NALM6 (cell line): Measurements from ENCODE around the gene GLE1.

DNA sequence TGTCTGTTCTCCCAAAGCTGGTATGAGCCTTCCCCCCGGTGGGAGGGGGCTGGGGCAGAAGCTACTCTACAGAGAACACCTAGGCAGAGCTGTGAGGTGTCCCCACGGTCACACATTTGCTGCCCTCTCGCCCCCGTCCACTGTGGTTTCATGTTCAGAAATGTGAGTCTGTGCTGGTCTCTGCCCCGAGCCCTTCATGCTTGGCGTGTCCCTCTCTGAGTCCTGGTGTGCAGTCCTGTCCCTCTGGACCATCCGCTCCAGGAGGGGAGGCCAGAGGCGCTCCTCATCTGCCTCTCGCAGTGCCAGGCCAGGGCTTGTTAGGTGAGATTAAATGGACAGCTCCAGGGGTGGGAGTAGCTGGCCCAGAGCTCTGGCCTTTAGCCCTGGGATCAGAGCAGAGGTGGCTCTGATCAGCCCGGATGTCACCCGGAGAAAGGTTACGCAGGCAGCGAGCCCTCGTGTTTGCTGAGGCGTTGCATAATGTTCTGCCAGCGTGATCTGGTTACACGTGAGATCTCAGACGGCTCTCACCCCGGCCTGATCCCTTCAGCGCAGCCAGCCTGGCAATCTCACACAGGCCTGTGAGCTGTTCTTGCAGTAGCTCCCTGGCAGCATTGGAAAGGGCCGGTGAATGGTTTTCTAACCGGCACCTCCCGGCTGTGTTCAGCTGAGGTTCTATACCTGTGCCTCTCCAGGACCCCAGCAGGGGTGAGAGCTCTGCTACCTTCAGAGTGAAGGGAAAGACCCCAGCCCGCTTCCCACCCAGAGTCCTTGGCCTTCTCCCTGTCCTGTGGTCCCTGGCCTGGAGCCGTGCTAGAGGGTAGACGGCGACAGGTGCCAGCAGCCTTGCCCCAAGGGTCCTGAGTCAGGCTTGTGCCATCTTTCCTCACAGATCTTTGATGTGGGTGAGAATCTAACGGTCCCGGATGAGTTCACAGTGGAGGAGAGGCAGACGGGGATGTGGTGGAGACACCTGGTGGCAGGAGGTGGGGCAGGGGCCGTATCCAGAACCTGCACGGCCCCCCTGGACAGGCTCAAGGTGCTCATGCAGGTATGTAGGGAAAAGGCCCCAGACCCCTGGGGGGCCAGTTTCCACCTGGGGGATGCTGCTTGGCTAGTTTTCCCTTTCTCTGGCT, 24.4 kb downstream of the PTGES2 start:
- PRO-cap = bidirectional peak, plus-strand start at position 505 of the sequence, minus-strand start at position 435 of the sequence

- PRO-cap = no peak
Observed at GRCh38 chr9:128120184-128121259, 7.0 kb downstream of the PTGES2 start.

- PRO-cap = no peak
Observed at GRCh38 chr9:128141876-128142624, 7.2 kb upstream of the LCN2 start.

DNA sequence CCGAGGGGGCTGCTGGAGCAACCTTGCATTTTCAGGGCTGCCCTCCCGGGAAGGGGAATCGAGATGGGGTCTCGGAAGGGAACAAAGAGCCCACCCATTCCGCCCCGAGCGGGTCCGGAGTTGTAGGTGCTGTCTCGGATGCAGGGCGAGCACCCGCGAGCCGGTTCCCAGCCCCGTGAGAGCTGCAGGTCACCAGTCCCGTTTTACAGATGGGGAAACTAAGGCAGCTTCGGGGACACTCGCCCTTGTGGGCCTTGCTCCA, 358 bp downstream of the BBLN start:
- PRO-cap = no peak

GRCh38 chr9:128160754-128161787, 1.0 kb downstream of the BBLN start:
- PRO-cap = no peak

DNA sequence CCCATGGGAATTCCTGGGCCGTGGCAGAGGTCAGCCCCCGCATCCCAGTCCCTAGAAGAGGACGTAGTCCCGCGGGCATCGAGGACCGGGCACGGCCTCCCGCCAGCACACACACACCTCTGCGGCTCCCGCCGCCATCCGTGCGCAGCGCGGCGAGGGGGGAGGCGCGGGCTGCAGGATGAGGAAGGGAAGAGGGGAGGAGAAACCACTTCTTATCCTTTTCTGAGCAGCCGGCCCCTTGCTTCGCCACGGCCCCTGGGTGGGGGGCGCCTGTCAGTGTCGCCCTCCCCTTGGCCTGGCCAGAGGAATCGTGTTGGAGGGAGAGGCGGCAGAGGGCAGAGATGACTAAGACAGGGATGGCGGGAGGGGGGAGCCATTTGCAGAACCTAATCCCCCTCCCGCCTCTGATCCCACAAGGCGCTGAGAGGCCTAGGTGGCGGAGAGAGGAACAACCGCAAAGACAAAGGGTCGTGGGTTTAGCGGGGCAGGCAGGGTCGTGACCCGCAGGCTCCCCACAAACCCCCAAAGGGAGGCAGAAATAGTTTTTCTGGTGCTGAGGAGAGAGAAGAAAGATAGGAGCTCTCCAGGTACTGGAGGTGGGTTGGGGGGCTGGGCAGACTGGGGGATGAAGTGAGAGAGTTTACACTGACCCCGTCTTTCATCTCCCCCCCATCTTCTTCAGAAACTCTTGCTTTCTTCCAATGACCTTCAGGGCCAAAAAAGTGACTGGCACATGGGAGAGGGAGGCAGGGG, 1.1 kb downstream of the DNM1 start:
- PRO-cap = bidirectional peak, plus-strand start at position 472 of the sequence, minus-strand start at position 87 of the sequence

GRCh38 chr9:128215668-128216482, 12.7 kb downstream of the DNM1 start:
- PRO-cap = no peak

- PRO-cap = no peak
Observed at GRCh38 chr9:128257428-128258469, 18.1 kb downstream of the GOLGA2 start.

GRCh38 chr9:128352464-128352854, 12.1 kb downstream of the SLC27A4 start:
- PRO-cap = no peak

- PRO-cap = no peak
Observed at GRCh38 chr9:128393008-128394148, 22.2 kb downstream of the URM1 start.

DNA sequence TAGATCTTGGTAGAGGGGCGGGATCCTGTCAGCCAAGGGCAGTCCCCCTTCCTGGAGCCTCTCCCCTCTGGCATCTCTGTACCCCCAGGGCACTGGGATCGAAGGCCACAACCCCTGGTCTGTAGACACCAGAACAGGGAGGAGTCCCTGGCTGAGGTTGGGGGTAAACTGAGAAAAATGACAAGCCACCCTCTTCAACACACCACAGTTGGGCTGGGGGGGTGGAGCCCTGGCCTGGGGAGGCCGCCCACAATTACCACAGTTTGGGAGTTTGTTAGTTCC, 887 bp downstream of the CERCAM start:
- PRO-cap = no peak

DNA sequence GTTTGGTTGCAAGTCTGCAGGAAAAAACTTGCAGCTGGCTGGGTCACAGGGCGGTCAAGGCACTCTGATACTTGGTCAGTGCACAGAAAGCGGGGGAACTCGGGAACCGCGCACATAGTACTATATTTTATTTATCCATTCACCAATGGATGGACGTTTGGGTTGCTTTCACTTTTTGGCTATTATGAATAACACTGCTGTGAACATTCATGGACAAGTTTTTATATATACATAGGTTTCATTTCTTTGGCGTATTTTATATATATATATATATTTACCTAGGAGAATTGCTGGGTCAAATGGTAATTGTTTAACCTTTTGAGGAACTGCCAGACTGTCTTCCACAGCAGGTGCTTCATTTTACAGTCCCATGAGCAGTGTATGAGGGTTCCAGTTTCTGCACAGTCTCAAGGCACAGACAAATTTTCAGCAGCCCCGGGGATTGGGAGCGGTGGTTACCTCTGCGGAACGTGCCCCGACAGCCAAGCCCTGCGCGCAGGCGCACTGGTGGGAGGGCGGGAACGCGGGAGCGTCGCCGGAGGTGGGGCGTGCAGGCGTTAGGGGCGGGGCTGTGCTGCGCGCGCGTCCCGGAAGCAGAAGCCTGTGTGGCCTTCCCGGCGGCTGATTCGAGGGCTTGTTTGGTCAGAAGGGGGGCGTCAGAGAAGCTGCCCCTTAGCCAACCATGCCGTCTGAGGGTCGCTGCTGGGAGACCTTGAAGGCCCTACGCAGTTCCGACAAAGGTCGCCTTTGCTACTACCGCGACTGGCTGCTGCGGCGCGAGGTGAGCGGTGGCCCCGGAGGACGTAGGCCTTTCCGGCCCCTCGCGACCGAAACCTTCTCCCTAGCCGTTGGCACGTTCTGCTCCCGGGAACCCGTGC, at the start of gene GLE1:
GLE1 (plus strand) TSS at position 596 of the 878 bp plus-strand sequence.
- PRO-cap = bidirectional peak, plus-strand start at position 596 of the sequence, minus-strand start at position 383 of the sequence

- PRO-cap = bidirectional peak, plus-strand start at chr9:128505208, minus-strand start at chr9:128505175; unidirectional peak, minus-strand start at chr9:128505295
Observed at GRCh38 chr9:128505002-128505743, 654 bp downstream of the GLE1 start.

- PRO-cap = bidirectional peak, plus-strand start at chr9:128552160, minus-strand start at chr9:128552042; bidirectional peak, plus-strand start at chr9:128552590, minus-strand start at chr9:128552335
Observed at GRCh38 chr9:128551864-128552483, 413 bp upstream of the SPTAN1 start.

- PRO-cap = no peak
Observed at GRCh38 chr9:128633605-128633988, 23.1 kb downstream of the DYNC2I2 start.

DNA sequence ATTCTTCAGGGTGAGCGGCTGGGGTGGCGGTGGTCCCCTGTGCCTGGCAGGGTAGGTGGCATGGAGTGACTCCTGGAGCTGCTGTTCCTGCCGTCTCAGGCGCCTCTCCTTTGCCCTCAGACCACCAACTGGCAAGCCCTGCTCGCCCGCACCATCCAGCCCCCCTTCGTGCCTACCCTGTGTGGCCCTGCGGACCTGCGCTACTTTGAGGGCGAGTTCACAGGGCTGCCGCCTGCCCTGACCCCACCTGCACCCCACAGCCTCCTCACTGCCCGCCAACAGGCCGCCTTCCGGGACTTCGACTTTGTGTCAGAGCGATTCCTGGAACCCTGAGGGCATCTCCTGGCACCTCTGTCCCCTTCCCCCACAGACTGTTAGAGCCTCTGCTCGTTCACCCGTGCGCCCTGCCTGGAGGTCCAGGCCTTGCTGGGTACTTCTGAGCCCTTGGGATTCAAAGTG, 3.6 kb downstream of the ZDHHC12 start:
- PRO-cap = no peak

GRCh38 chr9:128724707-128725377, 915 bp upstream of the ZDHHC12 start:
- PRO-cap = no peak

DNA sequence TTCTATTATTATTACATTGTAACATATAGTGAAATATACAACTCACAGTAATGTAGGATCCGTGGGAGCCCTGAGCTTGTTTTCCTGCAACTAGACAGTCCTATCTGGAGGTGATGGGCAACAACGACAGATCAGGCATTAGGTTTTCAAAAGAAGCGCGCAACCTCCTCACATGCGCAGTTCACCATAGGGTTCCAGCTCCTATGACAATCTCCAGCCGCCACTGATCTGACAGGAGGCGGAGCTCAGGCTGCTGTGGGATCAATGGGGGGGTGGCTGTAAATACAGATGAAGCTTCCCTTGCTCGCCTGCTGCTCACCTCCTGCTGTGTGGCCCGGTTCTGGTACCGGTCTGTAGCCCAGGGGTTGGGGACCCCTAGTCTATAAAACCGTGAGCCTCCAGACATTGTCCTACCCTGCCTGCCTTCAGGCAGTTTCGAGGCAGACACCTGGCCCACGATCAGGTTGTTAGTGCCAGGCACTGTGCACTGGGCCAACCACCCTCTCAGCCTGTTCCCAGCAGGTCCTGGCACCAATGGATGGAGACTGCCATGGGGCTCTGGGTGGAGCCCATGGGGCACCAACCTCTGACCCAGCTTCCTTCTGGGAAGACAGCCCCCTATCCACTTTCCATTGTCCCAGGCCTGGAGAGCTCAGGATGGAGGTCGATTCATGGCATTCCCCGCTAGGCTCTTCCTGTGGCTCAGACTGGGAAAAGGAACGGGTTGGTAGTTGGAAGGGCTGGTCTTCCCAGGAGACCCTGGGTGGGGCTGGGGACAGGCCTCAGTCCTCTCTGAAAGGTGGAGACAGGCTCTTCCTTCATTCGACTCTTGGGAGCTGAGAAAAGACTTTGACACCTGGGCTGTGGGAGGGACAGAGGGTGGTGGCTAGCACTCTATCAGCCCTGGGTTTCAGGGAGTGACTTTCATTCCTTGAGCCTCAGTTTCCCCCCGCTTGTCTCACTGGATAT, 1.7 kb downstream of the ENDOG start:
- PRO-cap = no peak

GRCh38 chr9:129021139-129021524, 7.0 kb downstream of the SH3GLB2 start:
- PRO-cap = no peak

GRCh38 chr9:129052544-129053071, 16.2 kb downstream of the MIGA2 start:
- PRO-cap = no peak